PFSK-1 (cell line): ENCODE measurements around a stretch of chr1.

DNA sequence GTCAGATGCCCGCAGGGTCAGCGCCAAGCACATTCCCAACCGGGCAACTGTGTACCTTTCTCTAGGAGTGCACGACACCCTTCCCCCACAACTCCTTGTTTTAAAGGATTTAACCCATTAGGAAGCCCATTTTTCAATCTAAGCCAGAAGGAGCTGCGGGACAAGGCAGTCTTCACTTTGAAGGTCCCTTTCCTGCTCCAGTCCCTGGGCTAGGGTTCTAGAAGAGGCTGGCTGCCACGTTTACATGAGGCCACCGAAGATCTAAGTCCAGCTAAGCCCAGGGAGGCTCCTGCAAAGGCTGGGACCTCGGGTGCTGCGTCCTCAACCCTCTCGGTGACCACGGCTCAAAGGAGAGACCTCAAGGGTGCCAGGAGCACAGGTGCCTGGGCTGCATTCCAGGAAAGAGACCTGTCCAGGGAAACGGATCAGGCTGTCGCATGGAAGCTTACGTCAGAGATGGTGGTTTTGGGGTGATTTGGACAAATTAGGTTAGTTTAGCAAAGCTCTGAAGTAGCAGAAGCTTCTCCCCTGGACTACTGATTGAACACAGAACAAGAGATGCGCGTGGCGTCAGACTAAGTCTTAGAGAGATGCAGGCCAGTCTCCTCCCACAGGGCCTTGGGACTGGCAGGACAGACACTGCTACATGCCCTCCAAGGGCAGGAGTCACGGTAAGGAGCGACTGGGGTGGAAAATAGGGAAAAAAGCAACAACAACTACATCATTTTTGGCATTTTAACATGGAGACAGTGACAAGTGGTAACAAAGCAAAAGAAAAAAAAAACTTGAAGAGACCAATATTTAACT is 32.3 kb downstream of the RCC2 start:
- RRBS: no CpG with 5 or more reads among the region's 19 CpGs

DNA sequence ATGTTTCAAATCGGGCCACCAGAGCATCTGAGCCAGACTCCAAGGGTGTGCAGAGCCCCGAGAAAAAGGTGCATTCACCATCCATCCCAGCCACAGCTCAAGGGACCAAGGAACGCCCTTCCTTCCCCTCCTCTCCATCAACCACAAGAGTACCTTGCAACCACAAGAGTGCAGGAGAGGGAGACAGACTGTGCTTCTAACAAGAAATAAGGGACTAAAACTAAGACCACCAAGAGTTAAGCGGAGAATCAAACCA is 28.6 kb downstream of the RCC2 start:
- RRBS: no CpG with 5 or more reads among the region's 4 CpGs

DNA sequence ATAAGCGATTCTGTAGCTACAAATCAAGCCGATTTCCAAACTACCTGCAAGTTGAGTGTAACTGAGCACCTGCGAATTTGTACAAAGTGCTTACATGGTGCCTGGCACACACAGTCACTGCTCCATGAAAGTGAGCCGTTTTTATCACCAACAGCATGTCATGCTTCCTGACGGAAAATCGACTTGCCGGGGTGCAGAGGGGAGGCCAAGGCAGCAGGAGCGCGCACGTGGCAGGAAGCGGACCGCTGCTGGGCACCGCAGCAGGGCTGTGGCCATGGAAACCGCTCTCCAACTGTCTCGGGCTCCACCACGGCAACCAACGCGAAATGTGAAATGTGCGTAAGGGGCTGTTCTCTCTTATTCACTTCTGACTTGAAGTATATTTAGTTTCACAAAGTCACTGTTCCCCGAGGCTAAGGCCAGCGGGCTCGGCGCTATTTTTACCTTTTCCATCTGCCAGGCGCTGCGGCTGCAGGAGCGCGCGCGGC is 19.9 kb downstream of the RCC2 start:
- RRBS: no CpG with 5 or more reads among the region's 29 CpGs

GRCh38 chr1:17425971-17426879 is 13.3 kb downstream of the RCC2 start:
- RRBS: no CpG with 5 or more reads among the region's 16 CpGs

- RRBS: no CpG with 5 or more reads among the region's 9 CpGs
Measured at GRCh38 chr1:17443137-17443813, 3.8 kb upstream of the RCC2 start.

GRCh38 chr1:17520571-17521158 is 18.8 kb upstream of the ARHGEF10L start:
- RRBS: no CpG with 5 or more reads among the region's 9 CpGs

DNA sequence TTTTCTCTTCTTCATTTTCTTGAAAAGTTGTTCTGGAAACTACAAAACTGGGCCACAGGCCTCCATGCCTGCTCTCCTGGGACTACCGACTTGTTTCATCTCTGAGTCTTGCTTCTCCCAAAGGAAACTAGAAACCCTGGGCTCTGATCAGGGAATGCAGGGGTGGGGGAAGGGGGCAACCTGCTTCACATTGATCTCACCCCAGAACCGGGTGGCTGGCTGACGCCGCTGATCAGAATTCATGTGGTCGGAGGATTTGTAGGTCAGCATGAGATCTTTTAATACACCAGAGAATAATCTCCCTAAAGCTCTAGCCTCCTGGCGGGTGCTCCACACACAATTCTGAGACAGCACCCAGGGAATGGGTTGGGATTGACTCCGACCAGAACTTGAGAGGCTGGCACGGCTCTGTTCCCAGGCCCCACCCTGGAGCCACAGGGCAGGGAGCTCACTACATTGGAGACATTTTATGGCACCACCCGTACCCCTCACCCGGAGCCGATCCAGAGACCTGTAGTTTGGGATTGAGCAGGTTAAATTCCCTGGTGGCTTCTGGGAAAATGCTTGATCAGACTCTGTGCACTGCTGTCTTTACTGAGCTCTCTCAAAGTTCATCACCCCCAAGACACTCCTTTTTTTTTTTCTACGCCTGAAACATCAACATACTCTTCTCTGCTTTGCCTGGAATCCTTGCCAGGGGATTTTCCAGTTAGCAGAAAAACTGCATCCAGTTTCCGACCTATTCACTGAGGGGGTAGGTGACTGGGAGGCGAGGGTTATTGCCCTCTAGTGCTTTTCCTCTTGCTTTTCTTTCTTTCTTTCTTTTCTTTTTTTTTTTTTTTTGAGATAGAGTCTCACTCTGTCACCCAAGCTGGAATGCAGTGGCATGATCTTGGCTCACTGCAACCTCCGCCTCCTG is 12.2 kb upstream of the ARHGEF10L start:
- RRBS: no CpG with 5 or more reads among the region's 15 CpGs

DNA sequence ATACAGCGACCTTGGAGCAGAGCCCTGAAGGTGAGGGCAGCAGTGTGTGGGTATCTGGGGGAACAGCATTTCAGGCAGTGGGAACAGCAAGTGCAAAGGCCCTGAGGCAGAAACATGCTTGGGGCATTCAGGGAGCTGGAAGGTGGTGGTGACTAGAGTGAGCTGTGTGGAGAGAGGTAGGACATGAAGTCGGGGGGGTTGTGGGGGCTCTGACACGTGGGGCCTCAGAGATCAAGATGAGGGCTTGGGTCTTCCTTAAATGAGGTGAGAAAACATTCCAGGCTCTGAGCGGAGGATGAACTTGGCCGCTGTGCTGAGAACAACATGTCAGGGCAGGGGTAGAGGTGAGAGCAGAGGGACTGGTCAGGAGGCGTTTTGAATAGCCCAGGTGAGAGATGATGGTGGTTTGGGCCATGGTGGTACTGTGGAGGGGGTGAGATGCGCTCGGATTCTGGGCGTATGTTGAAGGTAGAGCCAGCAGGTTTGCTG is 30.9 kb downstream of the ARHGEF10L start:
- RRBS: no CpG with 5 or more reads among the region's 9 CpGs

DNA sequence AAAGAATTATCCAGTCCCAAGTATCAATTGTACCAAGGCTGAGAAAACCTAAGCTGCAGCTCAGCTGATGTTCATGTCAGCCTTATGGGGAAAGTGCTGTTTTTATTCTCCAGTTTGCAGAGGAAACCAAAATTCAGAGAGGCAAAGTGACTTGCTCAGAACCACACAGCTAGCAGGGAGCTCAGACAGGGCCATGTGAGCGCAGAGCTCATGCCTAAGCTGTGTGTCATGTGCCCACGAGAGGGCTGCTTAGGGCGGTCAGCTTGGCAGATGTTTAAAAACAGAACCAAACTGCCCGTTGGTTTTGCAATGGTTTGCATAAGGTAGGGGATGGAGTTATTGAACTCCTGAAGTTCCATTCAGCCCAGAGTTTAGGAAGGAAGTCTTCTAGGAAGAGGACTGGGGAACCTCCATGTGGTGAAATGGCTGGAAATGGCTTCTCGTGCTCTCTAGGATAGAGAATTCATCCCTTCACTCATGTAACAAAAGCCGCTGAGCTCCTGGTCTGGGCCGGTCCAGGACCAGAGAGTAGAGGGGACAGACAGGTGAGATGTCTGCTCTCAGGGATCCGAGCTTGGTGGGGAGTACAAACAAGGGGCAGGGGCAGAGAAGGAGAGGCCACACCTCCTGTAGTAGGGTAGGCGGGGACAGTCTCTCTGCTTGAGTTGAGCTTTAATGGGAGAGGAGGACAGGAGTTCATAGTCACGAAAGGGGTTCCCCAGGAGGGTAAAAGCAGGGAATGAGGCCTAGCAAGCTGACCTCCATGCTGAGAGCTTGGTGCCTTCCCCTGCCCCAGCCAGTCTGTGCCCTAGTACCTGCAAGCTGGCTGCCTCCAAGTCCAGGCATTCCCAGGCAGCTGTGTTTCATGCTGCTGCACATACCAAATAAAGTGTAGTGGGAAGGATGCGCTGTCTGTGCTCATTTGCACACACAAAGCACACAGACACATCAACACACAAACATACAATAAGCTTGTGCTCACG is 46.9 kb downstream of the ARHGEF10L start:
- RRBS: no CpG with 5 or more reads among the region's 12 CpGs

DNA sequence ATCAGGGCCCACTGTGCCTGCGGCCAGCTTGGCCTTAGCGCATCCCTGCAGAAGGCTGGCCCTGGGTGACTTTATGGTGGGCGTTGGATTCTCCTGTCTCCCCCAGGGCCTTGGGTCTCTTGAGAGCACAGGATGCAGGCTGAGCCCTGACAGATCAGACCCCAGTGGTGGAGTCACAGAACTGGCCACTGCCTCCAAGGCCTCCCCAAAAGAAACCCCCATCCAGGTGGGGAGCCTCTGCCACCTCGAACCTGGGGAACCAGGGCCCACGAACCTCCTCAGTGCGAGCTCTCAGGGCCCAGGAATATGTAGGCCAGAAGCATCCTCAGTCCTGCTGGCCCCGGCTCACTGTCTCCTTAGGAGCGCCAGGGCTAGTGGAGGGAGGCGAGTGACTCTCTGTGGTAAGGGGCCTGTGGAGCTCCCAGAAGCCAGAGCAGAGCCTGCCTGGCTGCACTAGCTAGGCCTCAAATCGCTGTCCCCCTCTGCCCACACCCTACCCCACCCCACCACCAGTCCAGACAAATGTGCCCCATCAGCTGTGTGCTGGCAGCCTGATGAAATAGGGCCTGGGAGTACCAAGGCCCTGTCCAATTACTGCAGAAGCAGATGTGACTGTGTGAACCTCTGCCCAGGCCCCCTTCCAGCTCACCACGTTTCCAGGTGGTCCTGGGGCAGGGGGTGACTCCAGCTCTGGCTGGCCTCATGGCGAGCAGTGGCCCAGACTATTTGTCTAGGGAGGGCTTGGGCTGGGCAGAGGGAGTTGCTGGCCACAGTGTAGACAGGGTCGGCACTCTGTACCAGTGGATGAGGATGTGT is 103.5 kb upstream of the ACTL8 start:
- RRBS: no CpG with 5 or more reads among the region's 13 CpGs

DNA sequence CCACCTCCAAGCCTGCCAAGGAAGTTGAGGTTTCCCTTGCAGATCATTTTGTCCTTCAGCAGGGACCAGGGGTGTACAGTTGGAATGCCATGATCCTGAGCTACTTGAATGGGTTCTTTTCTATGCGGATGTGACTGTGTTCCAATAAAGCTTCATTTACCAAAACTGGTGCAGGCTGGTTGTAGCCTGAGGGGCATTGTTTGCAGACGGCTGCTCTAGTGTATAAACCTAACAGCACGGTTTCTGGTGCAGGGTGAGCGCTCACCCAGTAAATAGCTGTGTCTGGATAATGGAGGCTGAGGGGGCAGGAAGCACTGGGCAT is 72.8 kb upstream of the ACTL8 start:
- RRBS: no CpG with 5 or more reads among the region's 4 CpGs

GRCh38 chr1:17688068-17688733 is 66.9 kb upstream of the ACTL8 start:
- RRBS: no CpG with 5 or more reads among the region's 9 CpGs

DNA sequence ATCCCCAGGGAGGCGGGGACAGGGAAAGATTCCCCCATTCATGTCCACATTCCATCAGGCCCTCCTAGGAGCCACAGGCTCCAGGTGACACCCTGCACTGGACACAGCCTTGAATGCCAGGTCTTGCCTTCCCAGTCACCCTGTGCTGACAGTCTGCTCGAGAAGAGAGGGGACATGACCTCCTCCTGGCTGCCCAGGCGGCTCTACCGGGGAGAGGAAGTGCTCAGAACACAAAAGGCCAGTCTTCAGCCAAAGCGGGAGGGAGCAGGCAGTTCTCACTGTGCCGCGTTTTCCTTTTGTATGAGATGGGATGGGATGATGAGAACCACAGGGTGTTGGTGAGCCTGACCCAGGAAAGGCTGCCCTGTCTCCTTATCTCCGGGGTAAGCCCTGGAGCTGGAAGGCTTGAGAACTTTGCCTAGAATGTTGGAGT is 14.6 kb downstream of the IFFO2 start:
- RRBS: no CpG with 5 or more reads among the region's 8 CpGs

DNA sequence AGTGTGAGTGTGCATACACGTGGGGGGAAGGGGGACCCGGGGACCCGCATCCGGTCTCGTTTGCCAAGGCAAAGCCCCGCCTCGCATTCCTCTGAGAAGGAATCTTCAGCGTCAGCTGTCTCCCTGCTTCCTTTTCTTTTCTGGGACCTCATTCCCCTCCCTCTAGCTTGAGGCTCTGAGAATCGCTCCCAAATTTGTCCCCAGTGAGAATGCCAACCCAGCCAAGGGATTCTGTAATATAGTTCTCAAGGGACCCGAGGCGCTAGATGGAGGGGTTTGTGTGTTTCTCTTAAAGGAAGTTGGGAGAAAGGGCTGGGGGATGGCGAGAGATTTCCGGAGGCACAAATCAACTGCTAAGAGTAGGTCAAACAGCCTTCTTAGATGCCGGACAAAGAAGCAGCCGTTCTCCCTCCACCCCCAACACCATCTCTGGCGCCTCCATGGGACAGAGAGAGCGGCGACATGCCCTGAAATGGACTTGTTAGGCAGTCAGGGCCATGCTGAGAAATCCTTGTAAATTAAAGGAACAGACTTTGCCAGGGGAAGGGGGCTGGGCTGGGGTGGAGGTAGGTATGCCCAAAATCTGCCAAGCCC is 6.6 kb downstream of the IFFO2 start:
- RRBS: no CpG with 5 or more reads among the region's 18 CpGs

GRCh38 chr1:18955095-18955416 is 1.4 kb downstream of the IFFO2 start:
- RRBS: no CpG with 5 or more reads among the region's 7 CpGs

- RRBS: under 1% methylated on average over 71 of the region's 122 CpGs
Measured at GRCh38 chr1:18955417-18956391, 772 bp downstream of the IFFO2 start.

GRCh38 chr1:18962057-18962554 is 5.6 kb upstream of the IFFO2 start:
- RRBS: no CpG with 5 or more reads among the region's 5 CpGs

GRCh38 chr1:19010348-19011645 is 54.3 kb upstream of the IFFO2 start:
- RRBS: no CpG with 5 or more reads among the region's 29 CpGs

GRCh38 chr1:19125937-19126191 is 84.2 kb downstream of the UBR4 start:
- RRBS: no CpG with 5 or more reads among the region's 1 CpG

DNA sequence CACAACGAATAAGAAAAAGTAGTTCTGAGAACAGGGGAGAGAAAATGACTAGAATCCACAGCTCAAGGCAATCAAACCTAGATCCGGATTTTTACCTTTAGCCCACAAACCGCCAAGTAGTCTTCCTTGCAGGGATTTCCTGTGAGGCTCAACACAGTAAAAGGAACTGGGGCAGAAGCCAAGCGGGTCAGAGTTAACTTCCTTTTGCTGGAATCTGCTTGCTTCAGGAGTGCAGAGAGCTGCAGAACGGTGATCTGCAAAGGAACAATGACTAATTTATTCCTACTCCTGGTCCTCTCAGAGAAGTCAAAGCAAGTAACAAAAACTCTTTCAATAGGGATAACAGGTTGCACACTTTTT is 53.4 kb downstream of the UBR4 start:
- RRBS: no CpG with 5 or more reads among the region's 5 CpGs